ENCODE results near the genes KDM5B and MYBPH.

- RRBS = no CpG with 5 or more reads among the region's 5 CpGs
Observed at GRCh38 chr1:201989134-201989932, 6.9 kb downstream of the RNPEP start.

GRCh38 chr1:202012148-202013045, 2.0 kb downstream of the ELF3 start:
- RRBS = 48% methylated on average over 5 of the region's 19 CpGs

GRCh38 chr1:202056832-202057287, 46.5 kb downstream of the ELF3 start:
- RRBS = no CpG with 5 or more reads among the region's 12 CpGs

GRCh38 chr1:202086592-202087412, 35.9 kb upstream of the GPR37L1 start:
- RRBS = no CpG with 5 or more reads among the region's 7 CpGs

DNA sequence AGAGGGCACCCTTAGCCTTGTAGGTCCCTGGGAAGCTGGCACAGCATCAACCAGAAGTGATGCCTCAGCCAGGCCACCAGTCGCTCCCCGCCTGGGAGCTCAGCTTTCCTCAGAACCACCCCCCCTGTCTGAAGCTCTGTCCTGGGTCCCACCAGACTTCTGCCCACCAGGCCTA, 7.3 kb downstream of the GPR37L1 start:
- RRBS = no CpG with 5 or more reads among the region's 2 CpGs

DNA sequence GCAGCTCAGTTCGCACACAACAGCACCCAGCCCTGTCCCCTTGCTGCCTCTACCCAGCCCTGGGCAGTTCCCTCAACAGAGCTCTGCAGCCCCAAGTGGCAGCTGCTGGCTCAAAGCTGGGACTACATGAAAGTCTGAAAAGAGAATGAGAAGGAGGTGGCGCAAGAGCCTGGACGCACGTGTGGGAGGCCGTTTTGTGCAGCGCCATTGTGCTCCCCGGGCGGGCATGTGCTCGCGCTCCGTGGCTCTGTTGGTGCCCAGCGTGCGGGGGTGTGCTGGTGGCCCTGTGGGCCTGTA, 10.3 kb downstream of the GPR37L1 start:
- RRBS = no CpG with 5 or more reads among the region's 13 CpGs

DNA sequence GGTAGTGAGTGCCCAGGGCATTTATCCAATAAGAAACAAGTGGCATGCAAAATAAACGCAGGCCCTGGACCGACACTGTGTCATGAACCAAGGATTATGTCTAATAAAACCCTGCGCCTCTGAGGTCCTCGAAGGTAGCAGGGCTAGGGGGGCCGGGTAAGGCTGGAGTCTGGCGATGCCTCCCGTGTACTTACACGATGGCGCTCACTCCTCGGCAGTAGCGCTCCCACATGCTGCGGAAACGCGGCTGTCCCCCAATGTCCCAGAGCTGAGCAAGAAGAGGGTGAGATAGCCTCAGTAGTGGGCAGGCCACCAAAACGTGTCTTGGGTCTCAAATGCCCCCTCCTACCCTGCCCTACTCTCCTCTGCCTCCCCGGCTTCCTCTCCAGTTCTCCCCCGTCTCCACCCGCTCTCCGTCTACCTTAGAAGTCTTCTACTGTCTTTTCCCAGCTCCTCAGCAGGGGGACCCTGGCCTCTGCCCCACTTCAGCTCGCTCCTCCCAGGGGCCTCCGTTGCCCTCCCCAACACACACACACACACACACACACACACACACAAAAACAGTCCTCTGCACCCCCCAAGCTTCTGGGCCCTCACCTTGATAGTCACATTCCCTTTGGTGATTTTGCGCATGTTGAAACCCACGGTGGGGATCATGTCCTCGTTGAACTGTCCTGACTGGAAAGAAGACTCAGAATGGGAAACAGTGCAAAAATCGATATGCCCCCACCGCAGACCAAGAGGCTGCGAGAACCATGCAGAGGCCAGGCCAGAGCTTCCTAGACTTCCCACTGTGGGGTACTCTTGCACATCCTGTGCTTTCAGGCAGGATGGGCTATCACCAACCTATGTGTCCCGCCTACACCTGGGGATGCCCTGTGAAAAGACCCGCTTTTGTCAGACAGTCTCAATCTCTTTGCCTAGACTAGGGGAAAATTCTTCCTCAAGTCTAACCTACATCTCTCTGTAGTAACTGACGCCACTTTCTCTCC, 6.5 kb downstream of the ARL8A start:
- RRBS = no CpG with 5 or more reads among the region's 30 CpGs

GRCh38 chr1:202349610-202350050, 1.1 kb downstream of the PPP1R12B start:
- RRBS = no CpG with 5 or more reads among the region's 4 CpGs

- RRBS = no CpG with 5 or more reads among the region's 11 CpGs
Observed at GRCh38 chr1:202539113-202539954, 170.9 kb downstream of the SYT2 start.

DNA sequence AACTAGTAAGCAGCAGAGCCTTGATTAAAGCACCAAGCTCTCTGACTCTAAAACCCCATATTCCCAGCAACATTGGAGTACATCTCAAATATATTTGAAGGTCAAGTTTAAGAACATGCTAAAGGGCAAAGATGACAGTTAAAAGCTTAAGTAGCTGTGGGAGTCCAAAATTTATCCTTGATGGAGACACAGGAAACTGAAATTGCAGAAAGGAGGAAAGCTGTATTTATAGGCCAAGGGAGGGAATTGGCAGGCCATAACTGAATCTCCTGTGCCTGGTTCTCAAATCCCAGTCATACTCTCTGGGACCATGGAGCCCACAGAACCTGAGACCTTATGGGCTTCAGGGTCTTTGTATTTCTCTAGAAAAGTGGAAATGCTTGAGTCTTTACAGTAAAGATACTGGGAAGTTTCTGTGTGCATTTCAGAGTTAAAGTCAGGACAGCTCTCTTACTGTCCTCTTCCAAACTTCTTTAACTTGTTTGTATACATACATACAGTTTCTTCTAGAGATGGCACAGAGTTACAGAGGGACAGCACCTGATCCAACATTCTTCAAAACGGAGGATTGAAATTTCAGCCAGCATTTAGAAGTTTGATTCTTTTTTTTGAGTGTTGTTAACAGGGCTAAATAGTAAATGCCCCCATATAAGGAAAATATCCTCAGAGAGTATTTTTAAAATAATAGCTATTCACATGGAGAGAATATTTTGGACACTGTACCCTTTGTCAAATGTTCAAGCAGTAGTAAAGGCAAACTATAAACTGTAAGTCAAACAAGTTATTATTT, 167.7 kb downstream of the SYT2 start:
- RRBS = no CpG with 5 or more reads among the region's 1 CpG

DNA sequence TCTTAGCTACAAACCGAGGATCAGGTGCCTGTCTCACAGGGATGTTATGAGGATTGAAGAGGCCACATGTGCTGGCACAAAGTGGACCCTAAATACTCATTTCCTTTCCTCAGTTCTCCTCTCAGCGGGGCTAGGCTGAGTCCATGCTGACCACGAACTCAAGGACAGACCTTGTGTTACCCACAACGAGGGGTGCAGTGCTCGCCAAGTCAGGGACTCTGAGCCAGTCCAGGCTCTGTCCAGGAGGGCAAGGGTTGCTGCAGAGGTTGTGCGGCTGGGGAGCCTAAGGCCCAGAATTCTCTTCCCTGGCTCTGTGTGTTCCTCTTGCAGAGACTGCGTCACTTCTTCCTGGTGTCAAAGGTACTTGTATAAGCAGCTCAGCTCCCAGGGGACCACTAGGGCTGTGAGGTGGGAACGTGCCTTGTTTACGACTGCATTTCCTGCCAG, 83.4 kb downstream of the SYT2 start:
- RRBS = no CpG with 5 or more reads among the region's 9 CpGs

GRCh38 chr1:202730582-202731345, 20.5 kb upstream of the SYT2 start:
- RRBS = no CpG with 5 or more reads among the region's 4 CpGs

- RRBS = 4% methylated on average over 45 of the region's 95 CpGs
Observed at GRCh38 chr1:202806727-202807893, 1.1 kb downstream of the KDM5B start.

GRCh38 chr1:202807894-202809040, at the start of gene KDM5B:
Gene KDM5B, minus strand, starts transcription at chr1:202808421.
- RRBS = 6% methylated on average over 33 of the region's 88 CpGs

- RRBS = no CpG with 5 or more reads among the region's 5 CpGs
Observed at GRCh38 chr1:202890454-202890861, 1.5 kb upstream of the RABIF start.

- RRBS = no CpG with 5 or more reads among the region's 4 CpGs
Observed at GRCh38 chr1:202958681-202959009, 533 bp upstream of the ADIPOR1 start.

GRCh38 chr1:203127987-203128877, 706 bp downstream of the ADORA1 start:
- RRBS = 14% methylated on average over 12 of the region's 42 CpGs

- RRBS = 13% methylated on average over 1 of the region's 7 CpGs
Observed at GRCh38 chr1:203129733-203130360, 2.3 kb downstream of the ADORA1 start.

DNA sequence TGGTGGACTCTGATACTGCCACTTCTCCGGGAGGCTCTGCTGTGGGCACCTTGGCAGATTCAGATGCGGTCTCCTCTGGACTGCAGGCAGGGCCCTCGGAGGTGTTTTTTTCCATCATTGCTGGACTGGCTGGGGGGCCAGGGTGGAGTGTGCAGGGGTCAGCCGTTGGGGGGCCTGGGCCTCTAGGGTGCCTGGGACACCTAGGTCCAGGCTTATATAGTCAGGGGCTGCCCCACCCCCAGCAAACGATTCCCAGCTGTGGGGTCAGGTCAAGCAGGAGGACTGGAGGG, at the start of gene MYBPH:
TSS of gene MYBPH (minus strand) at position 189 of the 290 bp plus-strand sequence.
- RRBS = no CpG with 5 or more reads among the region's 5 CpGs

DNA sequence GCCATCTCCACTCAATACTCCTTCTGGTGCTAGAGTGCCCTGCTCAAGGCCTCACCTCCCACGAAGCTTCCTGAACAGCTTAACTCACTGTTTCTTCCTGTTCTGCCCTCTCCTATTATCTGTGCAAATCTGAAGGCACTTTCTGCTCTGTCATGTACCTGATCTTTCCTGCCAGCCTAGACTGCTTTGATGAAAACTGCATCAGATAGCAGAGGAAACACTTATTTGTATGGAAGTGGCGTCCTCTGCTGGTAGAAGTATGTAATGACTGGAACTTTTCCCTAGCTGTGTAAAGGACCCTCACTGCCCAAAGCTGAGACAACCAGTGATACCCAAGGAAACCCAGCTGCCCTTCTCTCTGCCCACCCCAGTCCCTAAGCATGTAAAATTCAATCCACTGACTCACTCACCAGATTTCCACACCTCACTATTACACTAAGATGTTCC, 36.3 kb upstream of the BTG2 start:
- RRBS = no CpG with 5 or more reads among the region's 2 CpGs